Renal cortical epithelial cell (primary cell): ENCODE results near the gene ARRDC4.

DNA sequence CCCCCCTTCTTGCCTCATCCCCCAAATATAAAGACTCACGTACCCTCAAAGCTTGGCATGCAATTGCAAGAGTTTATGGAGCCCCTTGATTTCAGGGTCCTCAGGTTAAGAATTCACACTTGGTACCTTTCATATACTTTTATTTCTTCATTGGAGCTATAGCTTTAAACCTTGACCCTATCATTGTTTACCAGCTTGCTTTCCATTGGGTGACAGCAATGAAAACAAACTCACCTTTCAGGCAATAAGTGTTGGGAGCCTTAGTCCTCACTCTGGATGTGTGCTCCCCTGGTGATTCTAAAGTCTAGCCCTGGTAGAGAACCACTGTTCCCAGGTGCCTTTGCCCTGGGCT is 13.1 kb upstream of the ARRDC4 start:
- RRBS = no CpG with 5 or more reads among the region's 1 CpG

DNA sequence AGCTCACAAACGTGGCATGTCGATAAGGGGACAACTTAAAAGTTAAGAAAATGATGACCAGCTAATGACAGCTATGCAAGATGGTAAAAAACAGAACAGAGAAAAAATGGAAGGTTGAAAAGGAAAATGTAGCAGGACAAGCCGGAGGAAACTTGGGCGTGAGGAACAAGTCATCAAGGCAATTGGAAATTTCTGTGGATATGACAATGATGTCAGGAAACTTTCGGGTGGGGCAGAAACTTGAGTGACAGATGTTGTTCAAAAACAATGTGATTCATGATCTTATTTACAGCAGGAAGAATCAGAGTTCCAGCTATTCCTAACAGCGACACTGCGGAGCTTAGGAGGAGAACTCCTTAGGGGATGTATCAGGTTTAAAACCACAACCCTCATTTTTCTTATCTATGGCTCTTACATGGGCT is 849 bp upstream of the ARRDC4 start:
- RRBS = no CpG with 5 or more reads among the region's 7 CpGs

- RRBS = under 1% methylated on average over 17 of the region's 78 CpGs
Observed at GRCh38 chr15:97960114-97961025, at the start of gene ARRDC4. Gene ARRDC4, plus strand, starts transcription at chr15:97960703.

- RRBS = no CpG with 5 or more reads among the region's 7 CpGs
Observed at GRCh38 chr15:97974246-97974986, 13.9 kb downstream of the ARRDC4 start.

- RRBS = no CpG with 5 or more reads among the region's 4 CpGs
Observed at GRCh38 chr15:98017599-98018114, 57.2 kb downstream of the ARRDC4 start.

DNA sequence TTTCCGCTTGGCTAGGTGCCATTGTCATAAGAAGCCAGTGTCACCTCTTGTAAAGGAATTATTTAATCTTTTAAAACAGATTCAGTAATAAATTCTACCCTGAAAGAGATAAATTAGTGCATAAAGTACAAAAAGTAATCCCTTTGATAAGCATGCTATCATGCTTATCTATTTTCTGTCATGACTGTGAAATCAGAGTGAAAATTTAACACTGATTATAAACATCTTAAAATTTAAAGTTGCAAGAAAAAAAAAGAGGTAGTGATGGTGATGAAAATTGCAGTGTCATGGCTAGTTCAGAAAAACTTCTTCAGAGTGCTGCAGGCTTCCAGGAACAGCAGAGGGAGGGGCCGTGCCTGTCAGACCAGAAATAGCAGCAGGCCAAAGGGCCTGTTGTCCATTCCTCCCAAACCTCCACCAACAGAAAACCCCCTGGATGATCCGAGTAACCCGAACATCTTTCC is 115.9 kb downstream of the ARRDC4 start:
- RRBS = no CpG with 5 or more reads among the region's 4 CpGs

GRCh38 chr15:98550206-98550715 is 98.1 kb upstream of the IGF1R start:
- RRBS = no CpG with 5 or more reads among the region's 7 CpGs

- RRBS = no CpG with 5 or more reads among the region's 5 CpGs
Observed at GRCh38 chr15:98599786-98600222, 48.5 kb upstream of the IGF1R start.

GRCh38 chr15:98646931-98647841 is 1.2 kb upstream of the IGF1R start:
- RRBS = under 1% methylated on average over 42 of the region's 85 CpGs

- RRBS = no CpG with 5 or more reads among the region's 2 CpGs
Observed at GRCh38 chr15:98660237-98660764, 12.0 kb downstream of the IGF1R start.

DNA sequence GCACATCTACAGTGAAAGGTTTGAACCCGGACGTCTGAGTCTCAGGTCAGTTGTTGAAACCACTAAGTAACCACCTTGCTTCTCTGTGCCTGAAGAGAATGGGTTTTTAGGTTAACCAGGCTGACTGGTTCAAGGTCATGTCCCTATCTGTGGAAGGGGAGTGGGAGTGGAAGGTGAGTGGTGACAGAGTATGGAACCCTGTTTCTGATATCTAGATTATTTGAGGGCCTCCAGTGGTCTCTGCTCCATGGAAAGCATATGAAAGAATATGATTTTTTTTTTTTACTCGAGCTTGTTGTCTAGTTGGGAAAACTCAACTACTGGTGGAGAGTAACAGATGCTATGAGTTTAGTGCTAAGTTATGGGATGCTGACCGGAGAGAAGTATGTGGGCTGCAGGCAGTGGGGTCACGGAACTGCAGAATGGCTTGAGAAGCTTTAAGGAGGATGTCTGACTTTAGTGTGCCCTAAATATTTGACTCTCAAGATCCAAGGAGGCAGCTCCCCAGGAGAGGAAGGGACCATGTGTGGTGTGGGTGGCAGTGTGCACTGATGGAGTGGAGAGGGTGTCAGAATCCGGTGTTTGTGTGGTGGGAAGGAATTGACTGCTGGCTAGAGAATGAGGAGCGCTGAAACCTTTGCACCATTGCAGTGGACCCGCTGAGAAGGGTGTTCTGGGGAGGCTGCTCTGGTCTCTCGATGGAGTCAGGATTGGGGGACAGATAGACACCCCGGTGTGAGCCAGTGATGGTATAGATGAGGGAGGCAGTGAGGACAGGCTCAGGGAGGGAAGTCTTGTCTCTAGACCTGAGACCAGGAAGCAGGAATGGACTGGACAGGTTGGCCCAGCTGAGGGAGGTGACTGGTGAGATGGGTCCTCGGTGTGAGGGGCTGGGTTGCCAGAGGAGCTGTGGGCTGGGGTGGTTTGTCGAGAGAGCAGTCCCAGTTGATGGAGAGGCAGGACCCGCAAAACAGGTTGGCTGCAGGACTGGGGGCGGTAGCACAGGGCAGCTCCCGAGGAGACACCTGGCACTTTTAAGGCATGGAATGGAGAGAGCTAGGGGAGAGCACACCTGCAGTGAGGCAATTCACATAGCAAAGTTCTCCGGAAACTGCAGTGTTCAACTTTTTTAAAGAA is 14.3 kb downstream of the IGF1R start:
- RRBS = no CpG with 5 or more reads among the region's 16 CpGs

GRCh38 chr15:98847155-98848148 is 160.1 kb downstream of the PGPEP1L start:
- RRBS = 93% methylated on average over 2 of the region's 15 CpGs

GRCh38 chr15:98865284-98865858 is 142.2 kb downstream of the PGPEP1L start:
- RRBS = 17% methylated on average over 5 of the region's 27 CpGs

DNA sequence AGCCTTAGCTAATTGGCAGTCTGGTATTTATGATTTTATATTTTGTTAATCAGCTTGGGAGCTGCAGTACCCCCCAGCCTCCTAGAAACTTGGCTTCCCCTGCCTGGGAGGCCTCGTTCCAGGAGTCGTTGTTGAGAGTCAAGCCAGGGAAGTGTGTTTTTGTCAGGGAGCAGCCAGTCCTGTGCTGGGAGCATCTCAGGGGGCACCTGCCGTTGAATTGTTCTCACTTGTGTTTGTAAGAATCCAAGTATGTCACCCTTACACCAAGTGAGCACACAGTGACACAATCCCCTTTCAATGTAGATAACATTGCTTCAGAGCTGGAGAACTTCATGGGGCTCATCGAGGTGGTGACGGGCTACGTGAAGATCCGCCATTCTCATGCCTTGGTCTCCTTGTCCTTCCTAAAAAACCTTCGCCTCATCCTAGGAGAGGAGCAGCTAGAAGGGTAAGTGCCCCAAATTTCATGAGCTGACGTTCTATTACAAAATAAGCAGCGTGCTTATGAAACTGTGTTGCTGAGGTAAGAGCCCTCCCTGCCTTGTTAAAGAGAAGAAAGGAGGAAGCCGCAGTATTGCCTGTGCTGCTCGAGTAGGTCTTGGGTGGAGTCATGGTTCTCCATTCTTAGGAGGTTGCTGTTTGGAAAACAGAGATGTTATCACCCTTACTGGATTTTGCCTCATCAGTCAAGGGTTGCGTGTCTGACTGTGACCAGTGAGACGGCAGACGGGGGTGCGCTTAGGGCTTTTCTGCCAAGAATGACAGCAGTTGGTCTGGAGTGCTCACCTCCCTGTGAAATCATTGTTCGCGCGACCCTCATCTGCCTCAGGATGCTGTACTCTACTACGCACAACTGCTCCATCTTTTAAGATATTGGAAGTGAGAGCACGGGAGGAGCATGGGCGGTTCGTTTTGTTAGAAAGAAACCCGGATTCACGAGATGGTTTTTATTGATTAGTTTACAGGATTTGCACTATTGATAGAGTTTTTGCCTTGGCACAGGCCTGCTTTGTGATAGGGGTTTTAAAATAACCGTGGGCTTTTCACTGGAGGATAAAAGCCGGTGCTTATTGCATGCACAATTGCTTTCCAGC is 108.1 kb downstream of the PGPEP1L start:
- RRBS = 93% methylated on average over 2 of the region's 27 CpGs

DNA sequence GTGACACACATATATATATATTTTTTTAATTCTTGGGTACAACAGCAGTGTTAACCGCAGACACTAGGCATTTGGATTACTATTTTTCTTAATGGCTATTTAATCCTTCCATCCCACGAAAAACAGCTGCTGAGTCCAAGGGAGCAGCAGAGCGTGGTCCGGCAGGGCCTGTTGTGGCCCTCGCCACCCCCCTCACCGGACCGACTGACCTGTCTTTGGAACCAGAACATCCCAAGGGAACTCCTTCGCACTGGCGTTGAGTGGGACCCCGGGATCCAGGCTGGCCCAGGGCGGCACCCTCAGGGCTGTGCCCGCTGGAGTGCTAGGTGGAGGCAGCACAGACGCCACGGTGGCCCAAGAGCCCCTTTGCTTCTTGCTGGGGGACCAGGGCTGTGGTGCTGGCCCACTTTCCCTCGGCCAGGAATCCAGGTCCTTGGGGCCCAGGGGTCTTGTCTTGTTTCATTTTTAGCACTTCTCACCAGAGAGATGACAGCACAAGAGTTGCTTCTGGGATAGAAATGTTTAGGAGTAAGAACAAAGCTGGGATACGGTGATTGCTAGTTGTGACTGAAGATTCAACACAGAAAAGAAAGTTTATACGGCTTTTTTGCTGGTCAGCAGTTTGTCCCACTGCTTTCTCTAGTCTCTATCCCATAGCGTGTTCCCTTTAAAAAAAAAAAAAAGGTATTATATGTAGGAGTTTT is 48.3 kb downstream of the PGPEP1L start:
- RRBS = 68% methylated on average over 5 of the region's 18 CpGs

DNA sequence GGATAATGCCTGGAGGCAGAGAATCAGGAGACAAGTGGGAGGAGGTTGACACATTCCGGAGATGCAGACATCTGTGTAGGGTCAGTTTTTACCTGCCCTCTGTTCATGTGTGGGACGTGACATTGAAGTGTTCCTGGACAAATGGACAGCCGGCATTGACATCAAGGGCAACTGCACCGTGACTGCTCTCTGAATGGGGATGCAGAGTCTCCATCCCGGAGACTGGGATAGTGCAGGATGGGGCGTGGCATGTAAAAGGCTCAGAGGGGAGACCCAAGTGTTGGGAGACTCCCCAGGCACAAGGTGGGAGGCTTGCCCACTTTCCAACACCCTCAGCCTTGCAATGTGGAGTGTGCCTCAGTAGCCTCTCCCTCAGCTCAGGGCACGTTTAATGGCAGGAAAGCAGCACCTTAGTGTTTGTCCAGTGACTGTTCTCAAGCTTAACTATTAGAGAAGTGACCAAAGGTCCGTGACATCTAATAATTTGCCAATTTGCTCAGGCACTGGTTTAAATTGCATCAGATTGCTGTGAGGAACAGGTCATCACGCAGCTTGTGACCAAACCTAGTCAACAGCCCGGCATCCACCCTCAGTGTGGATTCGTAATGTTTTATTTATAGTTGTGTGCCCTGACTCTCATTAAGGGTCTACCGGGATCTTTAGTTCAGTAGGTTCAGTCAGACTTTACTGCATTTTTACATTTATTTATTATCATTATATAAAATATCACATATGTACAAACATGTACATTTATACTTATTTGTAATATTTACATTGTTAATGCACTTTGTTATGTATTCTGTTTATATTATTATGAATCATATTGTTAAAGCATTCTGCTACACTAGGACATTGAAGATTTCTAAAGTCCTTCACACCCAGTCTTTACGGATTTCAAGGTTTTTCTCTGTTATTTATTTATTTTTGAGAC is 46.3 kb upstream of the PGPEP1L start:
- RRBS = 27% methylated on average over 7 of the region's 13 CpGs

- RRBS = no CpG with 5 or more reads among the region's 30 CpGs
Observed at GRCh38 chr15:99058450-99058974, 46.4 kb upstream of the SYNM start.

DNA sequence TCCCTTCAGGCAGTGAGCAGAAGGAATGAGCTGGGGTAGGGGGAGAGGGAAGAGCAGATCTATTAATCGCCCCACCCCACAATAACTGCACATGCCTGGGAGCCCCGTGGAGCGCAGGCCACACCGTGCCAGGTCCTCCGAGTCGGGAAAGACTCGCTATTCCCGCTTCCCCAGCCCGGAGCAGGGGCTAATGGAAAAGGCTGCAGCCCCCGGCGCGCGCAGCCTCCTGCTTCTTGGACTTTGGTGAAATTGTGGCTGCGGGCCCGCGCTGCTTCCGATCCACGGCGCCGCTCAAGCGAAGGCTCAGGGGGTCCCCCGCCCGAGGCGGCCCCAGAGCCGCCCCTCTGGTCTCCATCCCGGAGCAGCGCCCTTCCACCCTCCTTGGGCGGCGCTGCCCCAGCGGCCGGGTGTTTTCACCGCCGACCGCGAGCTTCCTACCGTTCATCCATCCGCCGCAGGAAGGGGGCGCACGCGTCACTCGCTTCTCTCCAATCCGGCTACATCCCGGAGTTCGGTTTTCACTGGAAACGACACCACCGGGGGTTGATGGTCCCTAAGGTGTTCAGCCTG is 4.5 kb upstream of the SYNM start:
- RRBS = 2% methylated on average over 17 of the region's 47 CpGs

- RRBS = no CpG with 5 or more reads among the region's 40 CpGs
Observed at GRCh38 chr15:99129942-99131001, 25.4 kb downstream of the SYNM start.